ENCODE data around the genes DHX32, NPS and CLRN3.

GRCh38 chr10:124640605-124641279 is 103.4 kb downstream of the FAM53B start:
- PRO-cap, 2 experiments, result no peak in any of the 2 experiments

GRCh38 chr10:124946623-124947329 is 4.9 kb downstream of the ZRANB1 start:
- PRO-cap, 2 experiments, result no peak in any of the 2 experiments

- PRO-cap, 2 experiments, result no peak in any of the 2 experiments
These were observed 39.2 kb downstream of the ZRANB1 start for GRCh38 chr10:124981166-124981494.

DNA sequence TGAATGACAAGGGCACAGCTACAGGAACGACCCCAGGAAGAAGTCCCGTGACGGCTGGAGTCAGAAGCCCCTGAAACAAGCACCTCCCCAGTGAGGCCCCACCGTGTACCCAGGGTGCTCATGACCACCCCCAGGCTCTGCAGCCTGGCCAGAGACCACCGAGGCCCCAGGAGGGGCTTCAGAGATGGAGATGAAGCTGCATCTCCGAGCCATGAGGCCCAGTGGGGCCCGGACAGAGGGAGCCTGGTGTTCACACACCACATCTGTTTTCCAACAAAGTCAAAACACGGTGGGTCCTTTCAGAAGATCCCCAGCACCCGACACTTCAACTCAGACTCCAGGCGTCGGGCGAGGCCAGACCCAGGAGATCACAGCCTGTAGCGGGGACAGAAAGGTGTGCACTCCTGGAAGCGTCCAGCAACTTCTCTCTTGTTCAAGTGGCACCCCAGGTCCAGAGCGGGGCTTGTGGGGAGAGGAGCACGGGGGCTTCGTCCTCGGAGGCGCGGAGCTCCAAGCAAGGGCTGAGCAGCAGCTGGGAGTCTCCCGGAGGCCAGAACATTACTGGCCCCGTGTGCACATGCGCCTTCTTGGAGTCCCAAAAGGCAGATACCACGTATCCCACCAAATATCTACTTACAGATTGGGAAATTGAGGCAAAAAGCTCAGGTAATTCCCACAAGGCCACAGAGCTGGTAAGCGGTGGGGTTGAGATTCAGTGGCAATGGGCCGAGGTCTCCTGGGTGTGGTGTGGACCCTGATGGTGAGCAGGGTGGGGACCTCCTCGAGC is 31.1 kb downstream of the CTBP2 start:
- PRO-cap, 2 experiments, result no peak in any of the 2 experiments

- PRO-cap, 2 experiments, result no peak in any of the 2 experiments
These were observed 27.3 kb downstream of the CTBP2 start for GRCh38 chr10:125000554-125000927.

GRCh38 chr10:125016328-125017462 is 11.2 kb downstream of the CTBP2 start:
- PRO-cap, 2 experiments, result no peak in any of the 2 experiments

GRCh38 chr10:125035167-125035745 is 7.4 kb upstream of the CTBP2 start:
- PRO-cap, 2 experiments, result no peak in any of the 2 experiments

GRCh38 chr10:125064879-125065797 is 37.3 kb upstream of the CTBP2 start:
- PRO-cap, 2 experiments, result no peak in any of the 2 experiments

DNA sequence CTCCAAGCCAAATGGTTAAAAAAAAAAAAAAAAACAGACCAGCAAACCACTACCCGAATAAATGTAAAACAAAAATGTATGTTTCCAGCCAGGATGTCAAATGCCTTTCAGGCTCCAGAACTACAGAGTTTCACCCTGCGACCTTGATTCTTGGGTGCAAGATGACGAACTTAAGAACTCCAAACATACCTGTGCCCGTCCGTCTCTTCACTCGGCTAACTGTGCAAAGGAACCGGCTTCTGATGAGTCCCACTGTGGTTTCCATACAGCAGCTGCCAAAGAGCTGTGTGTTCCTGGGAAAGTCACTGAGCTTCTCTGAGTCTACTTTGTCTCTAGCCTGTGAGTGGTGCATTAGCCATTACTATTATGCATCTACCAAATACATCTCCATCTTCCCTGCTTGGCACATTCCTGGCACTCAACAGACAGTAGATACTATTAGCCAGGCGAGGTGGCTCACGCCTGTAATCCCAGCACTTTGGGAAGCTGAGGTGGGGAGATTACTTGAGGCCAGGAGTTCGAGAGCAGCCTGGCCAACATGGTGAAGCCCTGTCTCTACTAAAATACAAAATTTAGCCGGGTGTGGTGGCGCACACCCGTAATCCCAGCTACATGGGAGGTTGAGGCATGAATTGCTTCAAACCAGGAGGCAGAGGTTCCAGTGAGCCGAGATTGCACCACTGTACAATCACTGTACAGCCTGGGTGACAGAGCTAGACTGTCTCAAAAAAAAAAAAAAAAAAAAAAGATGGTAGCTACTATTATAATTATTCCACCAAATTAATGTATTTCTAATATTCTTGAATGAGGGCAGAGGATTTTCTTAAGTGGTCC is 111.0 kb upstream of the CTBP2 start:
- PRO-cap, 2 experiments, result no peak in any of the 2 experiments

GRCh38 chr10:125160784-125161424 is 133.0 kb upstream of the CTBP2 start:
- PRO-cap, 2 experiments, result peak in 2 of 2 experiments; most common plus-strand start chr10:125160941 (in 2); most common minus-strand start chr10:125161061 (in 2)

- PRO-cap, 2 experiments, result no peak in any of the 2 experiments
These were observed at the start of gene DHX32 for GRCh38 chr10:125880440-125881529. Gene DHX32, minus strand, starts transcription at chr10:125881292.

- PRO-cap, 2 experiments, result no peak in any of the 2 experiments
These were observed 212.4 kb downstream of the ADAM12 start for GRCh38 chr10:126175783-126176285.

GRCh38 chr10:127196999-127197222 is 520 bp upstream of the INSYN2A start:
- PRO-cap, 2 experiments, result no peak in any of the 2 experiments

GRCh38 chr10:127534309-127534546 is 14.9 kb upstream of the NPS start:
- PRO-cap, 2 experiments, result no peak in any of the 2 experiments

- PRO-cap, 2 experiments, result no peak in any of the 2 experiments
These were observed at the start of gene NPS for GRCh38 chr10:127549139-127549391. Gene NPS, plus strand, starts transcription at chr10:127549309.

GRCh38 chr10:127892625-127893457 is at the start of gene CLRN3:
Gene CLRN3, minus strand, starts transcription at chr10:127892941.
- PRO-cap, 2 experiments, result no peak in any of the 2 experiments

DNA sequence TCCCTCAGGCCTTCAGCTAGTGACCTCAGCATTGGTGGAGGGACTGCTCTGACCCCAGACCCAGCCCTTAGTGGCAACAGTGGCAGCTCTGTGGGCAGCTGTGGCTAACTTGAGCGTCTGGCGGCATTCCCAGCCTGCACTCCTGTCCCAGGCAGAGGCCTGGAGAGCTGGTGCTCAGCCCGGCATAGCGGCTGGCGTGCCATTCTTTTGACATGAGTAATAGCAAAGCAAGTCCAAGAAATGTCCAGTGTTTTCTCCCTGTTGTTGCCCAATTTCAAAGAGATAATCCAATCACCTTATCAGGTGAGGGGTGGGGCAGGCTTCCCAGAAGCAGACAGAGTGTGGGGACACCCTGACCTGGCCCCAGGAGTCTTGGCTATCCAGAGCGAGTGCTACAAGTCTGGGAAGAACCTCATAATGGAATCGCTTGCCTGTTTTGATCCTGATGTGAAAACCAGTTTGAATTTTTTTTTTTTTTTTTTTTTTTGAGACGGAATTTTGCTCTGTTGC is 16.1 kb downstream of the PTPRE start:
- PRO-cap, 2 experiments, result no peak in any of the 2 experiments

- PRO-cap, 2 experiments, result no peak in any of the 2 experiments
These were observed 80.2 kb downstream of the PTPRE start for GRCh38 chr10:127986981-127987689.

DNA sequence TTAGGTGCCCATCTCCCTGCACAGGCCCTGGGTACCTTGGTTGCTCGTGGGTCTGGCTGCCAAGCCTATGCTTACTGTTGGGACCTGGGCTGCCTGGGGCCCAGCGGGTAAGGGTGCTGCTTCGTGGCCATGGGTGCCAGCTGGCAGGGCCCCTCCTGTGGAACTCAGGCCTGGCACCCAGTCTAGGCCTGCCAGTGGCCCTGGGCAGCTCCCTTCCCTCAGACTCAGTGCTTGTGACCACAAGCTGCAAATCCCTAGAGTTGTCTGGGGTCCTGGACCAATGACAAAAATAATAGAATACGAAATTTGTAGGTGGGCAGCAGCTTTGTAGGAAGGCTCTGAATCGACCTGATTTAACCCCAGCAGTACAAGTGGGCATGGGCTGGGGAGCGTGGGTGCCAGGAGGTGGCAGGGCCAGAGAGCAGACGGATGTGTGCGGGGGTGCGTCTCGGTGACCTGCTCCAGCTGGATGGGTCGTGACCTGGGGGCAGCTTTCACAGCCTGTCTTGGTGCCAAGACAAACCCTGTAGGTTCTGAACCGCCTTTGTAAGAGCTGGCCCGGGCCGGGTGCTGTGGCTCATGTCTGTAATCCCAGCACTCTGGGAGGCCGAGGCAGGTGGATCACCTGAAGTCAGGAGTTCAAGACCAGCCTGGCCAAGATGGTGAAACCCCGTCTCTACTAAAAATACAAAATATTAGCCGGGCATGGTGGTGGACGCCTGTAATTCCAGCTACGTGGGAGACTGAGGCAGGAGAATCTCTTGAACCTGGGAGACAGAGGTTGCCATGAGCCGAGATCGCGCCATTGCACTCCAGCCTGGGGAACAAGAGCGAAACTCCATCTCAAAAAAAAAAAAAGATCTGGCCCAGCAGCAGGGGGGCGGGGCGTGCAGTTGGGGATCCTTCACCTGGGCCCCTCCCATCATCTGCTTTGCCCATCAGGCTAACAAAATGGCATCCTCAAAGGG is 69.6 kb downstream of the MKI67 start:
- PRO-cap, 2 experiments, result no peak in any of the 2 experiments

DNA sequence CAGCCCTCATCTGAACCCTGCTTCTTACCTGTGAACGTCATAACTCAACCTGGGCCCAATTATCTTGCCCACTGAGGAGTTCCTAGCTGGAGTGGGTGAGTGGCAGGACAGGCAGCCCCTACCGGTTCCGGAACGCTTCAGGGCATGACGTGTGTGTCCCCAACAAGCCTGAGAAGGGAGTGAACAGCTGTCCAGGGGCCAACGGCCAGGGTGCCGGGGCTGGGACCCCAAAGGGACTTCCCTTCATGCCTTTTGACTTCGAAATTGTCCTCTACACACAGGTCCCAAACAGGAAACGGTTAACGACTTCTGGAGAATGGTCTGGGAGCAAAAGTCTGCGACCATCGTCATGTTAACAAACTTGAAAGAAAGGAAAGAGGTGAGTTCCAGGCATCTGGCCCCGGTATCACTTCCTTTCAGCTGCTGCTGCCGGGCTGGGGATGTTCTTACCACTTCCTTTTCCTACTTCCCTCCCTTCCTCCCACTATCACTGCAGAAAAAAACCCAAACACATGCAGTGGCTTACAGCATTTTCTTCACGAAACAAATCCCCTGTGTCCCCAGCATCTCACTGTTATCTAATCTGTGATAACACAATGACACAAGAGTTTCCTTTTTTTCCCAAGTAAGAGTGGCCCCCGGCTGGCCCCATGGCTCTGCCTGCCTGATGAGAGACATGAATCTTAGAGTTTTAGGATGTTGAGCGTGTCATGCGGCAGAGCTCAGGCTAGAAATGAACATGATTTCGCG is 63.2 kb downstream of the MKI67 start:
- PRO-cap, 2 experiments, result no peak in any of the 2 experiments